Measurements from ENCODE around the genes TRMT2A and DGCR6L.

GRCh38 chr22:19928195-19928862, 13.2 kb upstream of the COMT start:
- PRO-cap = no peak

GRCh38 chr22:19942347-19943508, 1.1 kb upstream of the TXNRD2 start:
- PRO-cap = bidirectional peak, plus-strand start at chr22:19943384, minus-strand start at chr22:19943257

DNA sequence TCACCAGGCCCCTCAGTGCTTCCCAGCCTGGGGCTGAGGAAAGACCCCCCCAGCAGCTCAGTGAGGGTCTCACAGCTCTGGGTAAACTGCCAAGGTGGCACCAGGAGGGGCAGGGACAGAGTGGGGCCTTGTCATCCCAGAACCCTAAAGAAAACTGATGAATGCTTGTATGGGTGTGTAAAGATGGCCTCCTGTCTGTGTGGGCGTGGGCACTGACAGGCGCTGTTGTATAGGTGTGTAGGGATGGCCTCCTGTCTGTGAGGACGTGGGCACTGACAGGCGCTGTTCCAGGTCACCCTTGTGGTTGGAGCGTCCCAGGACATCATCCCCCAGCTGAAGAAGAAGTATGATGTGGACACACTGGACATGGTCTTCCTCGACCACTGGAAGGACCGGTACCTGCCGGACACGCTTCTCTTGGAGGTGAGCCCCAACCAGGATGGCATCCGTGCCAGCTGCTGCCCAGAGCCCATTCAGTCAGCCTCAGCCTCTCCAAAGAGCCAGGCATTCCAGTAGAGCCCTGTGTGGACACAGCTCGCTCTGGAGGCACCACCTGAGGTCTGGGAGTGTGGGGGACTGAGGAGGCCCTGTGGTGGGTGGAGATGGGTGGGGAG, 22.4 kb upstream of the TXNRD2 start:
- PRO-cap = no peak

DNA sequence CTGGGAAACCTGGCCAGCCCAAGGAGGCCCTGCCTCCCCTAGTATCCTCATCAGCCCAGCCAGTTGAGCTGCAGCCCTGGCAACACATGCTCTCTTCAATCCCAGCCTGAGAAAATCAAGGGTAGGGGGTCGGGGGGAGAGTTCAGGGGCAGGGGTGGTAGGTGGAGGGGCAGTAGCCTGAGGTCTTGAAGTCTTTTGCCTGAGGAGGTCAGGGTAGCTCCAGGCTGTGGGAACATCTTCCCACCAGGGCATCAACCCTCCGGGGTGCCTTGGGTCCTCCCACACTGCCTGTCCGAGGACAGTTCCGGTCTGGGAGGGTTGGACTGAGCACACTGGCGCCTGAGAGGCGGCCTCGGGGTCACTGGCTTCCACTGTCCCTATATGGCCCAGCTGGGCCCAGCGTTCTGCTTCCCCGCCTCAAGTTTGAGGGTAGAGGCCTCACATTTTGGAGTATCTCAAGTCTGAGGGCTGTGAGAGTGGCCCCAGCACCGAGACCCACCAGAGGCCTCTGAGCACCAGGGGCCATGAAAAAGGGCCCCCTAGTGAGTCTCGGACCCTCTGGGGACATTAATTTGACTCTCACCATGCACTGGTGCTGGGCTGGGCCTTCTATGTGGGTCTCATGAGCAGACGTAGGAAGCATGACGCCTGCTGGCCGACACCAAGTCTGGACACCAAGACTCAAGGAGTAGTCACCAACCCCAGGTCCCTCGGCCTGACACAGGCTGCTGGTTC, 27.7 kb downstream of the ARVCF start:
- PRO-cap = no peak

GRCh38 chr22:20034937-20036152, 14.4 kb downstream of the TANGO2 start:
- PRO-cap = no peak

- PRO-cap = bidirectional peak, plus-strand start at chr22:20117012, minus-strand start at chr22:20116988; bidirectional peak, plus-strand start at chr22:20117554, minus-strand start at chr22:20117226
These were observed at the start of gene TRMT2A for GRCh38 chr22:20116690-20117861. Gene TRMT2A, minus strand, starts transcription at chr22:20117226.

DNA sequence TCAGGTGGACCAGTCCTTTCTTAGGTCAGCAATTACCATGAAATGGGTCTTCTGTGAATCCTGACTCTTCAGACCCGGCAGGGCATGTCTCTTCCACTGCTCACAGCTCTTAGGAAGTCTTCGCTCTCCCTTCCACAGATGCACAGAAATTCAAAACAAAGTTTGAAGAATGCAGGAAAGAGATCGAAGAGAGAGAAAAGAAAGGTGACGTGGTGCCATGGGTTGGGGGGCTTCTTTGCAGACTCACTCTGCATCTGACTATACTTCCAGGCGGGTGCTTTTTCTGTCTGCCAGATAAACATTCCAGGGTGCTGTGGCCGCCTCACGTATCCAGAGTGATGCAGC, 5.5 kb upstream of the ZDHHC8 start:
- PRO-cap = no peak

DNA sequence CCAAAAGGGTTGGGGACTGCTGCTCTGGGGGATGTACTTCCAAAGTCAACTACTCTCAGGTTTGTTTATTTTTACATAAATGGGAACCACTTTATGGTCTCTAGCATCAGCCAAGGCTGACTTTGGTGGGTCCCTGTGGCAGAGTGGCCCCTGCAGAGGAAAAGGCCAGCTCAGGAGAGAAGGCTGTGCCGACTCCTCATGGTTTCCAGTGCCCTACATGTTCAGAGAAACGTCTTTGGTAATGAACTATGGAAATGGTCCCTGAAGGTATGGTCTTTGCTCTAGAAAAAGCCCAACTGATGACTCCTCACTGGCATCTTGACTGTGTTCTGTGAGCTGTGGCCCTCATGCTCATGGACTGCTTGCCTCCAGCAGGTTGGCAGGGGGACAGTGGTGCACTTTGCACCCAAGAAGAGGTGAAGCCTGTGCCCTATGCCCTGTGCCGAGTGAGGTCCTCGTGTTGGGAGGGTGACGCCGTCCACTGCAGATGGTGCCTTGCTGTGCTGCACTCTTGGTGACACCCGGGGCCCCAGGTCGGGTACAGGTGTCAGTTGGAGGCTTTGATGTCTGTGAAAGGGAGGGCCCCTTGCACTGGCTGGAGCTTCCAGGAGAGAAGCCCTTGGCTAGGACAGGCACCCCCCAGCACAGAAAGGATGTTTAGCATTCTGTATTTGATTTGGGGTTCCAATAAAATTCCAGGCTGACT, 2.8 kb upstream of the ZDHHC8 start:
- PRO-cap = no peak

DNA sequence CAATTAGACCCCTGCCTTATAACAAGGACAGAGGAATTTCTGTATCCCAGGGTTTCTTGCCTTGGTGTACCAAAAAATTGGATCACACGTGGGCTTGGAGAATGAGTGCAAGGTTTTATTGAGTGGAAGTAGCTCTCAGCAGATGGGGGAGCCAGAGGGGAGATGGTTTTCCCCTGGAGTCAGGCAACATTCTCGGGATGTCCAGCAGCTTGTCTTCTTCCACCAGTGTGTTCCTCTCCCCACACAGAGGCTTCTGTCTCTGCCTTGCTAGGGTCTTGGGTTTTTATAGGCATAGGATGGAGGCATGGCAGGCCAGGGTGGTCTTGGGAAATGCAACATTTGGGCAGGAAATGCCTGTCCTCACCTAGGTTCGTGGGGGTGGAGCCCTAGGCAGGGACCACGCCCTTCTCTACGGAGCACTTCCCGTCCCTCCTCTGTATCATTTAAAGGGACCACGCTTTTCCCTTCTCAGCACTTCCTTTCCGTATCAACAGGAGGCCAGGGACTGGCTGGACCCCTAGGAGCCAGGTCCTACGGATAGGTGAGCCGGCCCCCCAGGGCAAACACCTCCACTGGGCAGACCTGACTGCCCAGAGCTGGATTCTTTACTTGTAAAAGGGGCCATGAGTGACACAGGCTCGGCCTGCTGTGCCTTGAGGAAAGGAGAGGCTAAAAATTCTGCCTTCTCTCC, 55.2 kb upstream of the CCDC188 start:
- PRO-cap = bidirectional peak, plus-strand start at position 474 of the sequence, minus-strand start at position 255 of the sequence

DNA sequence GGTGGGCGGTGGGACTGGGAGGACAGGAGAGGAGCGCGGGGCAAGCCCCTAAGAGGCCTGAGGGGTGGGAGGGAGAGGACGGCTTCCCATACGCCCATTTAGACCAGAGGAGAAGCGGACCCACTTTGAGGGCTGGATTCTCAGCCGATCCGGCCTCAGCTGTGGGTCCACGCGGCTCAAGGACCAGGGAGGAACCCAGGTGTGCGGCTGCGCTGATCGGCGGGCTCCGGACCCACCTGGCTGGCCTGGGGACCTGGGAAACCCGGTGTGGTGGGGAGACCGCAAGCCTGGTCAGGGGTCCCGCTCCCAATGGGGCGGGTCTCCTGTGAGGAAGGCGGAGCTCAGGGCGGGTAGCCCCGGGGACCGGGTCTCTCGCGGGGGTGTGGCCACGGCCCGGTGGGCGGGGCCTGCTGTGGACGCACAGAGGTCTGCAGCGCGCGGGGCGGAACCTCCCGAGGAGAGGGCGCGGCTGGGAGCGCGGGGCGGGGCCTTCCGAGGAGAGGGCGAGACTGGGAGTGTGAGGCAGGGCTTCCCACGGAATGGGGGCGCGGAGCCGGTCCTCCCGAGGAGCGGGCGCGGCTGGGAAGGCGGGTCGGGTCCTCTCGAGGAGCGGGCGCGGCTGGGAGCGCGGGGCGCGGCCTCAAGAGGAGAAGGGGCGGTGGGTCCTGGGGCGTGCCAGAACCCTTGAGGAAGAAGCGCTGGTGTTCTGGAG, 21.1 kb downstream of the DGCR6L start:
- PRO-cap = no peak

GRCh38 chr22:20319914-20320964, at the start of gene DGCR6L:
Gene DGCR6L, minus strand, starts transcription at chr22:20320060.
- PRO-cap = bidirectional peak, plus-strand start at chr22:20320331, minus-strand start at chr22:20320041

DNA sequence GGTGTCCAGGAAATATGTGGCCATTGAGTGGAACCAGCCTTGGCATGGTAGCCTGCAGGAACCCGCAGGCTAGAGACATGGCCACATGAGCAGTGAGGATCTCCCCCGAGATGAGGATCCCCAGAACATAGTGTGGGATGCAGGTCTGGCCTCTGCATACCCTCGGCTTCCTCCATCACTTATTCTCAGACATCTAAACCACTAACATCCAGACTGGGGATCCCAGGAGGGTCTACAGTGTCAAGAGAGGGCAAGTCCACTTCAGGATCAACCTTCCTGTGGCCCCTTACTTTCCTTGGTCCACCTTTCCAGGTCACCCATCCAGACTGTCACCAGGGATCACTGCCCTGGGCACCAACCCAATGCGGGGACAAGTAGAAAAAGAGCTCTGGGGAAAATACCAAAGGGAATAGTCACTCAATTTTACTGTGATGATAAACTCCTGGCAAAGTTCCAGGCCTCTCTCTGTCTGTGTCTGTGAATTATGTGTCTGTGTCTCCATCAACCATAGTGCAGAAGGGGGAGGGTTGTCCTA, 3.3 kb upstream of the MED15 start:
- PRO-cap = no peak

GRCh38 chr22:20519898-20520891, 12.8 kb downstream of the MED15 start:
- PRO-cap = no peak

DNA sequence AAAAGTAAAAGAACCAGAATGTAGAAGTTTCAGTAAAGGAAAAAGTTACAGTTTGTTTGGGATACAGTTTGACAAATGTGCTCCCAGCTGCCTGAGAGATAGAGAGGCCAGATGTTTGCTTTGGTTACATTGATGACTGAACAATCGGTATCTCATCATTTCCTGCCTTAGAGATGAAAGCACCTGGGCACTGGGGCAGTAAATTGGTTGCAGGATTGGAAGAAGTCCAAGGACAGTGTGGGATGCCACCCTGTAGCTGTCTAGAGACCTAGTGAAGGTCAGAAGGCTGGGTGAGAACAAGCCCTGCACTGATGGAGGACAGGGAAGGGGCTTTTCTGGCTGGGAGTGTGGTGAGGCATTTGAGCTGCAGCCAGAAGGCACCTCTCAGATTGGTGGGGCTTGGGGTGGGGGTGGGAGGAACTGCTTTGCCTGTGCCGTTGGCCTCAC, 16.7 kb downstream of the MED15 start:
- PRO-cap = unidirectional peak, plus-strand start at position 201 of the sequence

- PRO-cap = no peak
These were observed 46.5 kb downstream of the MED15 start for GRCh38 chr22:20553716-20554441.

DNA sequence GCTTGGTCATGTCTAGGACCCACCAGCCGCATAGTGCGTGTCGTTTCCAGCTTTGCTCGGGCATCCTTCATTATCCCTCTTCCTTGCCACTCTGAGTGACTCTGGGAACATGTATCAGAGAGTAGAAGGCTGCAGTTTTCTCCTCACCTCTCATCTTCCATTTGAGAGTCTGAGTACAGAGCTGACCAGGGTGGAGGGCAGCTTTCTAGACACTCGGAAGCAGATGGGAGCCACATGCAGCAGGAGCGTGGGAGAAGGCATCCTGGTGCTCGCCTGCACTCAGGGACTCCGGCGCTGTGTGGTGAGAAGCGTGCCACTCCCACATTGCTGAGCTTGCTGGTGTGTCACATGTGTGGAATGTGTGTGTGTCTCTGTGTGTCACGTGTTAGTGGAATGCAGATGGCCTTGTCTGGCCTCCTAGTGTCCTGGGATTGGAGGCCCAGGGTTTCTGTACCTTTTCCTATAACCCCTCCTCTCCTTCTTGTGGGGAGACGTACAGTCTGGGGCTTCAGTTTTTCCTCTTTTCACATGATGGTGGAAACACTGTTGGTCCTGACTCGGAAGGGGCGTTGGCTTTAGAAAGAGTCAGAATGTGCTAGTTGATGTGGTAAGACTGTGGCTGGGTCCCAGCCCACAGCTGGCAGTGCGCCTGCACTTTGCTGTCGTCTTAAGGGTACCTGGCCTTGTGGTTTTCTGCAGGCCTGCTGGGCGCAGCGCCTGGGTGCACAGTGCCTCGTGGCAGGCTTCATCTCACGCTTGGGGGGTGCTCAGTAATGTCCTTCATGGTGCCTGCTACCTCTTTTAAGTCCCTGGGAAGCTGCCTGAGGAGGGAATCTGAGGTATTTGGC, 61.6 kb downstream of the MED15 start:
- PRO-cap = no peak

DNA sequence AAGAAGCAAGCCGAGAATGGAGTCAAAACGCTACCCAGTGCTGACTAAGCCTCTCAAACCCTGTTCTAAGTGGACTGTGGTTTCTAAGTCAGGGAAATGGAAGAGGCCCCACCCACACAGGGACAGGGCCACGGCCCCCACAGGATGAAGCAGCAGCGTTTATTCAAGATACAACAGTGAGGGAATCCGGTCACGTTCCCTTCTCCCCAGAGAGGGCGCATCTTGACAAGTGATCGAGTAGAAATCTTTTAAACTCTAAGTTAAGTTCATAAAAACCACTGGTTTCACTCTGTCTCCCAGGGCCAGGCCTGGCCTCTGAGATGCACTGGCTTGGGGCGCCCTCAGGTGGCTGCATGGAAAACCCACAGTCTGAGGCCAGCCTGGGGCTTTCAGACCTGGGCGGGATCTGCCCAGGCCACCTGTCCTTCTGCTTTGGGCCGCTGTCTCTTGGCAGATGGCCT, 76.5 kb upstream of the SERPIND1 start:
- PRO-cap = no peak

DNA sequence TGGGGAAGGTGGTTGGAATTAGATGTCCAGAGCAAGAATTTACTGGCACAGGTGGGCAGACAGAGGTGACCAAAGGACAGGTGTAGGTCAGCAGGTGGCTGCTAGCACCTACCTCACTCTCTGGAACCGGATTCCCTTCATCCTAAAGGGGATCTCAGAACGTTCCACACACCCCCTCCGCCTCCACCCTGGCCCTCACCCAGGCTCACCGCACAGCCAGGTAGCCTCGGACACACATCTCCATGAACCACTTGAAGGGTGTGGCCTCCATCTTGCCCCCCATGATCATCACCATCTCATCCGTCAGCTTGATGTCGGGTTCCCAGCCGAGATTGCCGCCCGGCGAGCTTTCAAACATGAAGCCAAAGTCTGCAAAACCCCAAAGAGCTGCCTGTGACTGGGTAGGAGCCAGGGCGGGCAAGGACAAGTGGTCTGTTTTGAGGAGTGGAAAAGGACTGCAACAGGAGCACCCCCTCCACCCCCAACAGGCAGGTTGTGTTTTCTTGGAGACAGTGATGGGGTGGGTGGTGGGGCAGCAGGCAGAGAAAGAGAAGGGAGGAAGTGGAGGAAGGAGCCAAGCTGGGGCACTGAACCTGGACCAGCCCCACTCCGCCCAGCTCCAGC, 63.3 kb upstream of the SERPIND1 start:
- PRO-cap = no peak

- PRO-cap = bidirectional peak, plus-strand start at chr22:20784032, minus-strand start at chr22:20783878
These were observed 9.8 kb downstream of the SERPIND1 start for GRCh38 chr22:20783723-20784157.

DNA sequence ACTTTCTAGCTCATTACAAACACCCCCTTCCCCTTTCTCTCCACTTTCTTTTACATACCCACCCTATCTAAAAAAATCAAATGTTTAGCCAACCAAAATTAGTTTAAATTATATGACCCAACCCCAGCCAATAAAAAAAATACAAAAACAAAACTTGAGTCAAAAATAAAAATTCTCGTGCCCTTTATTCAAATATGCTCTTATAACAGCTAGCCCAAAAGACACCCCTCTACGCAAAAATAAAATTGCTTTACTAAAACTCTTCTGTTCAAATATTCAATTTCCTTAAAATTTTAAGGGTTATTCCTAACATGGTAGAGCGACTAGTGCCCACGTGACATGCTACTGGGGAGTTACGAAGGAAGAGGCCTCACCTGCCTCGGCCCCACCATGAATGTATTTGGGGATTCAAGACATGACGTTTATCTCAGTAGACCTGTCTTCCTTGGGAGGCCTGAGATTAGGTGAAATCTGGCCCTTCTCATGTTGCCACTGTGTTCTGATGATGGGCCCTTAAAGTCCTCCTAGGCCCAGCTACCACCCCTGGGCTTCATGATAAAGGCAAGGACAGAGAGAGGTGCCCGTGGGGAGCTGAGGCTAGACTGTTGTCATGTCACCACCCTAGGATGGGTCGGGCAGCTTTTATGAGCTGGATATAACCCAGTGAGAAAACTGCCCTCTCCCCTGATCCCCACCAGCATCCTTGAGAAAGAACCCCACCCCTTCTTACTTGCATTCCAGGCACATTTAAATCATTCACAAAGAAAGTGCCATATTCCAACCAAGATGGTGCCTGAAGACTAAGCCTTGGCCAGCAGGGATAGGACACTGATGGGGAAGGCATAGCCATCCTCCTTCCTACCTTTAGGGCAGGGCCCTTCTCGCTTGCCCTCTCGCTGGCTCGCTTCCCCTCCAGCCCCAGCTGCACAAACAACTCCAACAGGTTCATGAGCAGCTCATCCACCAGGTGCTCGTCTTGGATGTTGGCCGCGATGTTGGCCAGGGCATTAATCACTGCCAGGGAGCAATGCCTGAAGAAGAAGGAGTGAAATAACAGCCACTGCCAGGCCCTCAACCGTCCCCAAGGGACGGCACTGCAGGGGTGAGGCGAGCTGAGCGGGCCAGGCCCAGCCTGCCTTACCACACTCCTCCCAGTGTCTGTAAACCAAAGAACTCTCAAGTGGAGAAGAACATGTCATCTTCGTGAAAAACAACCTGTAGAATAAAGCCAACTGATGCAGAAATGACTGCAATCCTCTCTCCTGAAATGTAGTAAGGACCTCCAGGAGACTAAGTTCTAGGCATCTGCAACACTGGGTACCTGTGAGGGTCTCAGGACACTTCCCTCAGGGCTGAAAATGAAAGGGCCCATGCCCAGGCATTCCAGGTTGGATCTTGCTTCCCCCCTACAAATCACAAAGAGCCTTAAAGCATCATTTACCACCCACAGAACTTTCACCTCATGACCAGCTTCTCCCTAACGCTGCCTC, 21.9 kb downstream of the SERPIND1 start:
- PRO-cap = no peak

Data from endothelial cell (in vitro differentiated cells).